Metastatic Lung Carcinoma in the Adrenal Gland (tissue), 1 donor: ENCODE results near the genes HTR1F, CGGBP1, ZNF654 and CRYBG3.

GRCh38 chr3:81723559-81724120 lies 37.8 kb downstream of the GBE1 start:
- PRO-cap, result no peak

DNA sequence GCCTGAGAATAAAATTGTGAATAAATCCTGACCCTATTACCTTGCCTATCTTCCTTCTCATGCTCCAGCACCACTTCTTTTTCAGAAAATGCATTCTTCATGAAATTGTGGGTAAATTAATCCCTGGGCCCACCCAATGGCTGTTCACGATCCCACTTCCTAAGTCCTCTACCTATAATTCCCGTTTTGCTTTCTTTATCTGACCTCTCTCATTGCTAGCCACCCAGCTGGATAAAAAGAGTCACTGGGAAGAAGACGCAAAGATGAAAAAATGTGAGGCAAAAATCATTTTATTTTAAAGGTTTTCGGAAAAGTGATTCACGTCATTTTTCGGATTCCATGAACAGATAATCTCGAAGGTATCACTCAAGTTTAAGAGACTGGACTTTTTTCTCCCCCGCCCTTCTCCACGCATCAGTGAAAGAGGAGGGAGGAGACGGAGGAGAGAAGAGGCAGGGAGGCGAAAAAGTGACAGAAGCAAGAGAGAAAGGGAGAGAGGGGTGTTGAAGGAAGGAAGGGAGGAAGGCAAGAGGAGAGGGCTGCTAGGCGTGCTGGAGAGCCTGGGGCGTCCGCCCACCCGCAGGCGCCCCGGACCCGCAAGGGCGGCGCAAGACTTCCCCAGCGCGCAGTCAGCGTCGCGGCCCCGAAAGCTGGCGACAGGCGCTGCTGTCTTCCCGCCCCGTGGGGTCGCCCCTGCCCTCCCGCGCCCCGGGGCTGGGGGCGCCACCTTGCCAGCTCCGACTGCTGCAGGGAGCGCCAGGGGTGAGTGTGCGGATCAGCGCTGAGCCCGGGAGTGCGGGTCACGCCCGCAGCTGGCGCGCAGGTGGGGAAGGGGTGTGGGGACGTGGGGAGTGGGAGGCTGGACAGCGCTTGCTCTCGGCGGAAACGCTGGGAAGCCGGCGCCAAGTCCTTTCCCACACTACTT lies at the start of gene HTR1F:
HTR1F (plus strand) TSS at position 626 of the 925 bp plus-strand sequence.
- PRO-cap, result no peak

- PRO-cap, result bidirectional peak, plus-strand start at chr3:88058743, minus-strand start at chr3:88058699; bidirectional peak, plus-strand start at chr3:88059237, minus-strand start at chr3:88058976
Measured at GRCh38 chr3:88058310-88059116, at the start of gene CGGBP1. CGGBP1 (minus strand) TSS chr3:88059005.

DNA sequence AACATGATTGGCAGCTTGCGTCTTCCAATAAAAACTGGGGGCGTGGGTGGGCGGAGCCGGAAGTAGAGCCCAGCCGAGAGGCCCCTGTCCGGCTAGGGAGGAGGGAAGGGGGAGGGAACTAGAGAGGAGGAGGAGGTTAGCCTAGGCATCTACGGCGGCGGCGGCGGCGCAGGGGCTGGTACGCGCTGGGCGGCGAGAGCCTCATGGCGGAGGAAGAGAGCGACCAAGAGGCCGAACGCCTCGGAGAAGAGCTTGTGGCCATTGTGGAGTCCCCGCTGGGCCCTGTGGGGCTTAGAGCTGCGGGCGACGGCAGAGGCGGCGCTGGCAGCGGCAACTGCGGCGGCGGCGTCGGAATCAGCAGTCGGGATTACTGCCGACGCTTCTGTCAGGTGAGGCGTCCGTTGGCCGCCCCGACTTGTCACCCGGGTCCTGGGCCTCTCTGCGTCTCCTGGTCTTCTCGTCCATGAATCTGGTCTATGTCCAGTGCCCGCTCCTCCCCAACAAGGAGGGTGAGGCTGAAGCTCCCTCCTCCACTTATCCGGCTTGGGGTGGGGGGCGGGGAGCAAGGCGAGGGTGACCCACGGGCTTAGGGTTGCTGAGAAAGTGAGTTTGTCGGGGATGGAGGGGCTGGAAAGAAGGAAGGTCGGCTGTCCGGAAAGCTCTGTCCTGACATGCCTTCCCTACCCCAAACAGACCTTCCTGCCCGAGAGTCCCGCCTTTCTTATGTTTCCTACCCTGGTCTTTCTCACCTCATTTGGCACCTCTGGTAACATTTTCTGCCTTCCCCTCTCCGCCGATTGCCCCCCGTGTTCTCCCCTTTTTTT lies at the start of gene ZNF654:
ZNF654 (plus strand) TSS at position 139 of the 824 bp plus-strand sequence.
- PRO-cap, result bidirectional peak, plus-strand start at position 121 of the sequence, minus-strand start outside the sequence; unidirectional peak, minus-strand start at position 691 of the sequence

DNA sequence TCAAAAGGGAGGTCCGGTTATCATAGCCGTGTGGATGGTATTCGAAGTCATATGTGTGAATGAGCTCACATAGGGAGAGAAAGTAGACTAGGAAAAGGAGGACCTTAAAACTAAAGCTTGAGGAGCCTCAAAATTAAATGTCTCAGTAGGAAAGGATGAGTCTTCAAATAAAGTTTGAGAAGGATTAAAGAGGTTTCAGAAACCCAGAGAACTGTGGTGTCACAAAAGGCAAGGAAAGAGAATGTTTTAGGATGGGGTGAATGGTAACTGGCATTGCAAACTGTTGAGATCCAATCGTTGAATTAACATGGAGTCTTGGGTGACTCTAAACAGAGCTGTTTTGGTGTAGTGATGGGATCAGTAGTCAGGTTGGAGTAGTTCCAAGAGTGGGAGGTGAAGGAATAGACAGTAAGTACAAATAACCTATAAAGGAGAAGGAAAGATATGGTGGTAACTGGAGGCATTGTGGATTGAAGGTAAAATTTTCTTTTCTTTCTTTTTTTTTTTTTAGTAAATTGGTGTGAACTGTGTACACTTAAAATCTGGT lies 8.4 kb downstream of the ZNF654 start:
- PRO-cap, result no peak

DNA sequence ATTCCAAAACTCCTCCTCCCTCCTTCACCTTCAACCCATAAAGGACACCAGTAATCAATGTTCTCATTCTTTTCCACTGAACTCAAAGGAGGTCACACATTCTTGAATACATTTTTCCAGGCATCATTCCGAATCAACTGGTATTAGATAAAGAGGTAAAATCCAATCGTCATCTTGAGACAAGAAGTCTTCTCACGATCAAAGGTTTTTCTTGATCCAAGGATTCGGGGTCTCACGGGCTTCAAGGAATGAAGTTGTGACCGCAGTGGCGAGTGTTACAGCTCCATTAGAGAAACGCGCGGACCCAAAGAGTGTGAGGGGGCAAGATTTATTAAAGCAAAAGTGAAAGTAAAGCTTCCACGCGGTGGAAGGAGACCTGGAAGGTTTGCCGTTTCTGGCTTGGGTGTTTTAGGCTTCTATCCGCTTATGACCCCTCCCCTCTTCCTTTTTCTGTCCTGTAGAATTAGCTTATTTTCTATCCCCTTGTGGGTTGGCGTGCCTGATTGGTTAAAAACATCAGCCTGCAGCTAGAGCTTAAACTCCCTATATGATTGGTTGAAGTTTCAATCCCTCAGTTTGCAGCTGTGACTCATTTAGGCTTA lies 39.5 kb downstream of the C3orf38 start:
- PRO-cap, result no peak

- PRO-cap, result no peak
Measured at GRCh38 chr3:95923311-95923917, 891.0 kb upstream of the EPHA6 start.

DNA sequence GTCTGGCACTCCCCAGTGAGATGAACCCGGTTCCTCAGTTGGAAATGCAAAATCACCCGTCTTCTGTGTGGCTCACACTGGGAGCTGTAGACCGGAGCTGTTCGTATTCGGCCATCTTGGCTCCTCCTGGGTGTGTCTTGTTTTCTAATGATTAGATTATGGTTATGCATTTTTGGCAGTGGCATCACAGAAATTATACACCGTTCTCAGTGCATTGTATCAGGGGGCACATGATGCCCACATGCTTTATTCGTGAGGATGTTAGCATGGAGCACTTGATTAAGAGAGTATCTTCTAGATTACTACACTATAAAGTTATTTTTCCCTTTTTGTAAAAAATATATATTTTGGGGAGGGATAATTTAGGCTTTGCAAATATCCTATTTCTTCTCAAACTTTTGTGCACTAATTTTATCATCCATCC lies 216.5 kb upstream of the ARL6 start:
- PRO-cap, result no peak

DNA sequence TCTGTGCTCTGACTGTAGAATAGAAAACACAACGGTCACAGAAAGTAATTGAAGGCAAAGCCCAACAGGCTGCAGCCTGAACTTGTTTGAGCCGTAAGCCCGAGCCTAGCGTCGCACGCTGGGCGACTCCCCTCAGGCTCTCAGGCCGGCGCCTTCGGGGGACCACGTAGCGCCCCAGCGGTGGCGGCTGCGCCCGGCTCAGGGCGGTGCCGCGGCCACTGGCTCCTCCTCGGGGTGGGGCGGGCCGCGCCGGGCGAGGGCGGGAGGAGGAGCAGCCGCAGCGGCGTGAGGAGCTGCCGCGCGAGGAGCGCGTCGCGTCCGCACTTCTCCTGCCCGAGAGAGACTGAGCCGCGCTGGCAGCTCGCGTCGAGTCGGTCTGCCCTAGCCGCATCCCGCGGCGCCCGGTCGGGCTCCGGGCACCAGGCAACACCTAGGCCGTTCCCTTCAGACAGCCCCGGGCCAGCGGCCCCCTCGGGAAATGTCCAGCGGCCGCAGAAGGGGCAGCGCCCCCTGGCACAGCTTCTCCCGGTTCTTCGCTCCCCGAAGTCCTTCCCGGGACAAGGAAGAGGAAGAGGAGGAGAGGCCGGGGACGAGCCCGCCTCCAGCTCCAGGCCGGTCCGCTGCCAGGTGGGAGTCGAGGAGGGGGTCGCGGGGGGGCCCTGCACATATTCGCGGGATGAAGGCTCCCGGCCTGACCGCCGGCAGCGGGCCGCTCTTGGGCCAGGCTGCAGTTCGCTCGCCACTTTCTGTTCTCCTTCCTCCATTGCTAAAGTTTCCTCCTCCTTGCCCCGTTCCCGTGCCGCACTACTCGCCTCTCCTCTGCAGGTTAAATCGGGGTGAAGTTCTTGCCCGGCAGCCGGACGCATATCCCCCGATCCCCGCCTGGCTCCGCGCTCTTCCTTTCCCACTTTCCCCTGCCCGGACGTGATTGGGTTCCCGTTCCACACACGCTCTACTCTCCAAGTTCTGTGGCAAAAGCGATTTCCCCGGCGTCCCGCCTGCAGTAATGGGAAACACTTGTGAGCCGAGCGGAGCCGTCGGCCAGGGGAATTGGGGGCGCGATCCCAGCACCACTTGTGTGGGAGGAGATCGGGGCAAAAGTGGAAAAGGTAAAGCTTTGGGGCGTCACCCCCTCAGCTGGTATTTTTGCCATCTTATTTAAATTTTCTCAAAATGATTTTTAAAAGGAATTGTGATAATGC lies at the start of gene CRYBG3:
CRYBG3 (plus strand) TSS at position 283 of the 1,202 bp plus-strand sequence.
- PRO-cap, result bidirectional peak, plus-strand start at position 252 of the sequence, minus-strand start outside the sequence; bidirectional peak, plus-strand start at position 575 of the sequence, minus-strand start at position 535 of the sequence

- PRO-cap, result no peak
Measured at GRCh38 chr3:97874303-97875066, 52.7 kb downstream of the CRYBG3 start.

GRCh38 chr3:98325010-98325676 lies 28.5 kb upstream of the OR5K4 start:
- PRO-cap, result no peak

GRCh38 chr3:98555658-98556937 lies 24.3 kb downstream of the GPR15 start:
- PRO-cap, result no peak

DNA sequence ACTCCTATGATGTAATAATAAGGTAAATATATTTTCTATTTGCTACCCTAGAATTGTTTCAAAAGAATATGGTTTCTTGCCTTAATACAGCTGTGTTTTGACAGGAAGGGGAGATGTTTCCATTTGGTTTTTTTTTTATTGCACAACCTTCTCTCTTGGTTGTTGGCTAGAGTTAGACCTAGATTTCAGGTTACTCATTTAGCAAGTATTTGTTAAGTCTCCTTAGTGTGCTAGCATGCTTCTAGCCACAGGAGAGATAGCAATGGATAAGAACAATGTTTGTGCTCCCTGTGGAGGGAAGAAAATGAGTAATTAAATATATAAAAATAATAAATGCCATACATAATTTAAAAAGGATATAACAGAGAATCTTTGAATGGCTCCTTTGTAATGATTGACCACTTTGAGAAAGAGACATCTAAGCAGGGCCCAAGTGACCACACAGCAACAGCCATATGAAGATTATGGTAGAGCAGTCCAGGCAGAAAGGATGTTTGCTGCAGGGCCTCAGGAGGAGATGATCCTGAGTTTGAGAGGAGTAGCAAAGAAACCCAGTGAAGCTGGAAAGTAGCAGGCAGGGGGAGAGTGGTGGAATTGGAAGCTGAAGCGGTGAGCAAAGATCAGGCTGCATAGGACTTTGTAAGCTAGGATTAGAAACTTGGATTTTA lies 22.0 kb downstream of the ST3GAL6 start:
- PRO-cap, result no peak

GRCh38 chr3:98801038-98801524 lies 37.9 kb downstream of the ST3GAL6 start:
- PRO-cap, result no peak

- PRO-cap, result bidirectional peak, plus-strand start at chr3:99876254, minus-strand start at chr3:99876171
Measured at GRCh38 chr3:99875940-99877049, 58.6 kb downstream of the CMSS1 start.

DNA sequence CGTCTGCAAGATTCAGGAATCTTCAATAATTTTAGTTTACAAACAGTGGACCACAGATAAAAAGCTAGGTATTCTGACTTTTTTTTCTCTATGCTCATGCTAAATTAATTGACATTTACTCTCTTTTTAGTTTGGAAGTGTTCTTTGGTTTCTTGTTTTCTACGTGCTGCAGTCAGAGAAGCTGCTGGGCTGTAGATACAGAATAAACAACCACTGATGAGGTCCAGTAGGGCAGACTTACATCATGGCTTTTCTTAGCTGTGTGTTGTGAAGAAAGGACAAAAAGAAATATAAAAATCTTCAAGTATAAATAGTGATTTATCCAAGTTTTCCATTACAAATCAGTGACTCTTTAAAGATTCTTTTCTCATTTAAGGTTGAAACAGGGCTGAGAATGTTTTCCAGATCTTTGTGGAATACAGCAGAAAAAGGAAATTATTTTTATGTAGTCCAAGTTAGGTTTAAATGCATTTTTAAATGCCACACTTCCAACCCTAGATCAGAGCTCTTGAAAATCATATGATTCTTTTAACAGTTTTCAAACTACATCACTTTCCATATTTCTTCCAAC lies 122.2 kb downstream of the CMSS1 start:
- PRO-cap, result no peak

- PRO-cap, result no peak
Measured at GRCh38 chr3:100063824-100064459, 50.4 kb downstream of the FILIP1L start.

DNA sequence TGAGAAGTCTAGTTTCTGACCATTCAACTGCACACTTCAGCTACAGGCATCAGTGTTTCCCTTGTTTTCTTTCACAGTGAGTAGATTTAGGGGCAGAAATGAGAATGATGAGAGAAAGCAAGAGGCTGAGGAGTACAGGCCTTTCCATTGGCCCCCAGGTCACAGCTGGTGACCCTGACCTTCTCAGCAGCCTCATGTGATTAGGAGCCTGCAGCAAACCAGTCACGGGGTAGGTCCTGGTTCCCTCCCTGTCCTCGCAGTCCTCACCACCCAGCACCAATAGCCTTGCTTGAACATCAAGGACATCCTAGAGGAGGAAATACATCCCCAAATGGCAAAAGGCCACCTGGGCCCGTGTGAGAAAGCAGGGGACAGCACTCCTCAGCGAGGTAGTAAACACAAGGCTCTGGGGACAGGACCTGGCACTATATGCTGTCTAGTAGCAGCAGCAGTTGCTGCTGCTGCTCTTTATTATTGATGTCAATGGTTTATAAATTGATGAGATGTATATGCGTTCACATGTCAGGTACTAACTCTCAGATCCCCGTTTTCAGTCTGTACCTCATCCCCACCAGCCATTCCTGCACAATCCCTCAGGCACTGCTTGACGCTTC lies 10.2 kb upstream of the FILIP1L start:
- PRO-cap, result no peak

- PRO-cap, result no peak
Measured at GRCh38 chr3:100163976-100164349, 49.7 kb upstream of the FILIP1L start.

GRCh38 chr3:100259984-100260617 lies 691 bp upstream of the TBC1D23 start:
- PRO-cap, result no peak